ENCODE measurements around the gene RAG1.

DNA sequence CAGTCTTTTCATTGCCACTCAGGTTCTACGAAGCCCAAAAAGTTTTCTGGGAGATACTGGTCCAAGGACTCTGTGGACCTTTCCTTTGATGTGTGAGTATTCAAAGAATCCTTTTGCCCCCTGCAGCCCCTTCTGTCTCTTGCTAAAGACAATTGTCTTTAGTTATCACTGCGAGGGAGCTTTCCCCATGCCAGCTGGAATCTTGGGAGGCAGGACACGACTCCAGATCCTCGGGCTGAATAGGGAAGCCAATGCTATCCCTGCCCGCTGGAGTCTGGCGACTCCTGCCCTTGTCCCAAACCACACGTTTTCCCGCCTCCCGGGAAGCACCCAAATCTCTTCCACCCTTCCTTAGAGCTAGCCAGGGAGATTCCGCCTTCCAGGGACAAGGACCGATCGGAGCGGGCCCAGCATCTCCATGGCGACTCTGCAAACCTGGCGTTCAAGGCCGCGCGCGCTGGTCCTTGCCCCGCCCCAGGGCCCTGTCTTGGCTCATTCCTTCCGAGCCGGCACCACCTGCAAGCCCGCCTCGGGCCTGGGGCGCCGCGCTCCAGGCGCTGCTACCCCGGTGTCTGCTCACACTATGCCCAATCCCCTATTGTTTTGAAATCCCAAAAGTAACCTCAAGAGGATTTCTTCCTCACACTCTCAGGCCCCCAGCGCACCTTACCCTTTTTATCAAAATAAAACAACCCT is 1.2 kb downstream of the SLC1A2 start:
- PRO-cap = bidirectional peak, plus-strand start at position 382 of the sequence, minus-strand start at position 276 of the sequence

- PRO-cap = no peak
Measured at GRCh38 chr11:35424038-35424475, 4.7 kb upstream of the SLC1A2 start.

GRCh38 chr11:35661812-35662302 is 718 bp upstream of the TRIM44 start:
- PRO-cap = no peak

- PRO-cap = no peak
Measured at GRCh38 chr11:35800959-35801420, 138.4 kb downstream of the TRIM44 start.

- PRO-cap = no peak
Measured at GRCh38 chr11:35905860-35906360, 38.0 kb upstream of the LDLRAD3 start.

- PRO-cap = unidirectional peak, minus-strand start at chr11:36388173
Measured at GRCh38 chr11:36388088-36388287, 91.9 kb downstream of the PRR5L start.

GRCh38 chr11:36454424-36455626 is 55.2 kb downstream of the TRAF6 start:
- PRO-cap = no peak

DNA sequence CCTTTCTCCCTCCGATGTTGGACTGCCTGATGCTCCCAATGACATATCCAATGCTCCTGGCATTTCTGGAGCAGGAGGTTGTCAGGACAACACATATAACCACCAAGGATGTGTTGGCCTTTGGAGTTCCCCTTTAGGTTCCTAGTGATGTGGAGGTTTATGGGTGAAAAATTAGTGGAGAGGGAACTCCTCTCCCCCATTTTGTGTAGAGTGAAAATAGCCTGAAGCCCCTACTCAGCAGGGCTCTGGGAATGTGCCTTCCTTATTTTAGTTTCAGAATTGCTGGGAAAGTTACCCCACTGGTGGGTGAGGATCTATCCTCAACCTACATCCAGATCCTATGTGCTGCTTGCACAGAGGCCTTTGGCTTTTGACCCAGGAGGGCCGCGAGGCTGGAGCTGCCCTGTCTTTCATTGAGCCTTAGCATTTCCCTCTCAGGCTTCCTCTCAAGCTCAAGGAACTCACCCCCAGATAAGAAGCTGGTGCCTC is 47.0 kb downstream of the TRAF6 start:
- PRO-cap = no peak

DNA sequence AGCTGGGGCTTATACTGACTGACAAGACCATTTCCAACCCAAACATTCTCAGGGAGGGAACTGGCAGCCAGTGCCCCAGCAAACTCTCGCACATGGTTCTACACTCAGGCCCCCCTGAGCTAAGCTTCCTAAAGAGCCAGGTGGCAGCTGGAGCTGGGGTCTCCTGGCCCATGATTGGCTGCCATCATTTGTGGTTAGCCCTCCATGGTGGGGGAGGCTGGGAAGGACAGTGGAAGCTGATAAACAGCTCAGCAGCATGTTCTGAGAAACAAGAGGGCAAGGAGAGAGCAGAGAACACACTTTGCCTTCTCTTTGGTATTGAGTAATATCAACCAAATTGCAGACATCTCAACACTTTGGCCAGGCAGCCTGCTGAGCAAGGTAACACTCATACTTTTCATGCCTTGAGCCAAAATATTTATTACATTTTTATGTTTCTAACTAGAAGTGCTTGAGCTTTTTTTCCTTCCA is at the start of gene RAG1:
TSS of gene RAG1 (plus strand) at position 266 of the 471 bp plus-strand sequence.
- PRO-cap = no peak

- PRO-cap = bidirectional peak, plus-strand start at chr11:40293383, minus-strand start at chr11:40293164
Measured at GRCh38 chr11:40292413-40293592, 1166.6 kb downstream of the LRRC4C start.

- PRO-cap = no peak
Measured at GRCh38 chr11:43403424-43403860, 44.7 kb downstream of the TTC17 start.

DNA sequence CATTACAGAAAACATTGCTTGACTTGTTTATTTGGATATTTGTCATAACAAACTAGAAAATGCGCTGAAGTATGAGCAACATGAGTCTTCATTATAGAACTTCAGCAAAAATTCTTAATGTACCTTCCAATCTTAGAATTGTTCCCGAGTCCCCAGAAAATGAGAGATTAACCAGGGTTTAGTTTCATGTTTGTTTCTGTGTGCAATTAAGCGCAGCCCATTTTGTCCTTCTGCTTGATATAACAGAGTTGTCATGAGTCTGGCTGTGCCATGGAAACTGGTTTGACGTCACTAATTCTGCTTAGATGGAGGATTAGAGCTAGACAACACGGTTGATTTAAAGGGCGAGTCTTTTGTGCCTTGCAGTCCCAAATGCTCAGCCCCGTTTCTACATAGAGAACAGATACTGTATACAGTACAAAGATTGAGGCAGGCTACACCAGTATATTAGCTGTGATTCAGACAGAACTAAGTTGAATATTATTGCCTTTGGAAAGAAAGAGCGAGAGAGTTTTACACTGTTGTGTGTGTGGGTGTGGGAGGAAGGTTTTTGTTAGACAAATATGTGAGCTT is 45.6 kb upstream of the ALKBH3 start:
- PRO-cap = no peak

DNA sequence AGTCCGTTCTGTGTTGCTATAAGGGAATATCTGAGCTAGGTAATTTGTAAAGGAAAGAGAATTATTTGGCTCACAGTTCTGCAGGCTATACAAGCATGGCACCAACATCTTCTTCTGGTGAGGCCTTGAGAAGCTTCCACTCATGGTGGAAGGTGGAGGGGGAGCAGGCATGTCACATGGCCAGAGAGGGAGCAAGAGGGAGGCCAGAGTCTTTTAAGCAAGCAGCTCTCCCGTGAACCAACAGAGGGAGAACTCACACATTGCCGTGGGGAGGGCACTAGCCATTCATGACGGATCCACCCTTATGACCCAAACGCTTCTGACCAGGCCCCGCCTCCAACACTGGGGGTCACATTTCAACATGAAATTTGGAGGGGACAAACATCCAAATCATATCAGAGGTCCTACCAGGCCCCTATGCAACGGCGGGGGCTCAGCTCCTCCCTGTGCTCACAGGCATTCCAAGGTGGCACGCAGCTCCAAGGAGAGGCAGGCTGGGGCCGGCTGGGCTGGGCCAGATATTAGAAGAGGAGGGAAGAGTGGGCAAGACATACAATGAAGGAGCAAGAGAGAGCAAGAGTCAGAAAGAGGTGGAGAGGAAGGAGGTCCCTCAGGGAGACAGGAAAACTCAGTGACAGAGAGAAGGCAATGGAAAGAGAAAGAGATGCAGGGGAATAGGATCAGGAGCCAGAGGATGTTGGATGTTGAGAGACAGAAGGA is 4.7 kb downstream of the C11orf96 start:
- PRO-cap = unidirectional peak, minus-strand start at position 254 of the sequence

GRCh38 chr11:43987134-43987923 is 44.9 kb downstream of the C11orf96 start:
- PRO-cap = no peak

DNA sequence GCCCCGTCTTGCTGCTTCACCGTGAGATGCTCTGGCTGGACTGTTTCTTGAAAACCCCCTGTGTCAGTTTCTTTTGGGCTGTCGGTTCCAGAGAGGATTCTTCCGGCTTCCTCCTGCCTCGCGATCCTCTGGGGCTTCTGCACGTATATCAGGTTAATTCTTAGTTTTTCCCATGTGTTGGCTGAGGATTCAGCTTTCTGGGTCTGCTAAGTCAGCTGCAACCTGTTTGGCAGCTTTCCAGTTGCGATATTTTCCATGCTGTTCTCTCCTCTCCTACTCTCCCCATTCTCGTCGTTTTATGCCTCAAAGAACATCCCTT is 50.6 kb upstream of the ACCSL start:
- PRO-cap = no peak

GRCh38 chr11:44308958-44309569 is 875 bp downstream of the ALX4 start:
- PRO-cap = no peak

GRCh38 chr11:44475030-44475718 is 90.3 kb upstream of the CD82 start:
- PRO-cap = no peak

- PRO-cap = no peak
Measured at GRCh38 chr11:44574591-44575042, 9.2 kb downstream of the CD82 start.

DNA sequence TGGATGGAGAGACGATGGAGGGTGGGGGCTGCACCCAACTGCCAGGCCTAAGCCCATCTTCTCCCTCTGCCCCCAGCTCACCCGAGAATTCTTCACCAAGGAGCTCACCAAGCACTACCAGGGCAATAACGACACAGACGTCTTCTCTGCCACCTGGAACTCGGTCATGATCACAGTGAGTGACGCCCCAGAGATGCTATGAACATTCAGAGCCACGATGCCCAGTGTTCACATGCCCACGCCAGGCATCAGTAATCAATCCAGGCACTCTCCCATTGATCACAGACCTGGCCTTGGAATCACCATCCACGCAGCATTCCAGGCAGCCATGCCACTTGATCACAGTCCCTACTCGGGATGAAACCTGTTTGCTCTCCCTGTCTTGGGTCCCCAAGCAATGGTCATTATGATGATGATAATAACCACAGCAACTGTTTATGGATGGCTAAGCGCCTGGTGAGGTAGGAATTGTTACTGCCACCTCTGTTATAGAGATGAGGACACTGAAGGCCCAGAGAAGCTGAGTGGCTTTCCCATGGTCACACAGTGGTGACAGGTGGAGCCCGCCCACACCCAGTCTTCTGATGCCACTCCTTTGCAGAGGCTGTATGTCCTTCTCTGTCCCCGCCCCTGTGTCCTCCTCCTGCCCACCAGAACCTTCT is 31.4 kb downstream of the TP53I11 start:
- PRO-cap = no peak

- PRO-cap = bidirectional peak, plus-strand start at chr11:44940679, minus-strand start at chr11:44940571
Measured at GRCh38 chr11:44940251-44940848, 10.3 kb downstream of the TP53I11 start.